Measurements from ENCODE around the genes TIPRL, ATP1B1 and MYOCOS.

DNA sequence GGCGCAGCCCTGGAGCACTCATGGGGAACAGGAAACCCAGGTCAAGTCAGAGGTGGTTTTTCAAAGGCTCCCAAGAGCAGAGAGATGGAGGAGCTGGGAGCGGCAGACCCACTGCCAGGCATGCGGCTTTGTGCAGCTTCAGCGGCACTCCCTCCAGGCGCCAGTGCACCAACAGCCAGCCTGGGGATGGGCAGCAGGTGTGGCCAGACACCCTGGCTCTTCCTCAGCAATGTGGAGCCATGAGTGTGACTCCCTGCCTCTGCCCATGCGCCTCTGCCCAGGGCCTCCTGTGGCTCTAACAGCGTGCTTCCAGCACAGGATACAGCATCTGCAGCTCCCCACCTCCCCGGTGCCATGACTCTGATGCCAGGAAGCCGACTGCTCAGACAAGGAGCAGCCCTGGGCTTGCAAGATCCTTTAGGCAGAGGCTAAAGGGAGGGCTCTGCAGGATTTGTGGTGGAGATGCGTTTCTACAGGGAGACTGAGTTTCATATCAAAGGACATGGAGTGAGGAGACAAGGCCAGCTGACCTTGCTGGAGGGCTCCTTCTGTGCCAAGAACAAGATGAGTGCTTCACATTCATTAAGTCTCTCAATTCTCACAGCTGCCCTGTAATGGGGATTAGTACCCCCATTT is 47.1 kb downstream of the GPR161 start:
- PRO-cap, result no peak
- RAMPAGE, long total RNA, 4 experiments, result no peak in any of the 4 experiments

DNA sequence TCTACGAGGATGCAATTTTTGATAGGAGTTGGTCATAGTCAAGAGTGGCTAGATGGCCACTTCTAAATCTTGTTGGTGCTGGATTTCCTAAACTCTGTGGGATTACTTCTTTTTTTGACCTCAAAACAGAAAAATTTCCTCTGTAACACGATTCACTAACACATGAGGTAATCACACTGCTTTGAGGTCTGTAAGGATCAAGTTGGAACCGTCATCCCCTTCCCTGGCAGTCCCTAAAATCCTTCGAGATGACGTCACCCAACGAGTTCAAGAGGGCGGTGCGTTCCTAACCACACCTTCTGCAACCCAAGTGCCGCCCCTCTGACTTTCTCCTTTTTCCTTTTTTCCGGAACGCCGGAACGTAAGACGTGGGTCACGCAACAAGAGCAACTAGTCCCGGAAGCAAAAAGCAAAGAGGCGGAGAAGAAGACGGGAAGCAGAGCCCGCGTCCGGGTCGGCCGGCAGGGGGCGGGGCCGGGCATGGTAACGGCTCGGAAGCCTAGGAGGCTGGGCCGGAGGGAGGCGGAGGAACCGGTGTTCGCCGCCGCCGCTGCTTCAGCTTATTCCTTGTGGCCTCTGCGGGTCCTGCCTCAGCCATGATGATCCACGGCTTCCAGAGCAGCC is at the start of gene TIPRL:
Gene TIPRL, plus strand, starts transcription at position 481 of the 624 bp plus-strand sequence.
- PRO-cap, result bidirectional peak, plus-strand start at position 412 of the sequence, minus-strand start at position 235 of the sequence
- RAMPAGE, long total RNA, 4 experiments, result start-site peak on the plus strand in 2 of 4 experiments, centred at positions 487 to 518 of the sequence, 106 to 175 reads per replicate

DNA sequence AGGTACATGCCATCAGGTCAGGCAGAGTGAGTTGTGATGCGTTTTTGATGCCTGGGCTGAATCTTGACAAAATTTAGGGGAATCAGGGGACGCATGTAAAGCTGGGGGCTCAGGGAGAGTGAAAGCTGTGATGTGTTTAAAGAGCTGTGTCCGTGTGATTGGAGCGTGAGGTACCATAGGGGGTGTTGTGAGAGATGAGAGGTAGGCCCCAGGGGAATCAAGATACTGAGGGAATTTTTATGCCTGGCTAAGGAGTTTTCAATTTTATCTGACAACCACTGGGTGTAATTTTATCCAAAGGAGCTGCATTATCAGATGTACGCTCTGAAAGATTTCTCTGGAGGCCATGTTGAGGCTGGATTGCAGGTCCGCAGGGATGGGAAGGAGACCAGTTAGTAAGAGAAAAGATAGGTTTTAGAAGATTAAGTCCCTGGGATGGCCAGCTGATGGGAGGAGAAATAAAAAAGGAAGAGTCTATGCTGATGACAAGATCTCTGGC is 1.1 kb downstream of the TIPRL start:
- PRO-cap, result no peak
- RAMPAGE, long total RNA, 4 experiments, result start-site peak on the plus strand in 1 of 4 experiments, centred at position 432 of the sequence, 10 reads per replicate

GRCh38 chr1:168230568-168231331 is 4.9 kb downstream of the SFT2D2 start:
- PRO-cap, result no peak
- RAMPAGE, long total RNA, 4 experiments, result no peak in any of the 4 experiments

DNA sequence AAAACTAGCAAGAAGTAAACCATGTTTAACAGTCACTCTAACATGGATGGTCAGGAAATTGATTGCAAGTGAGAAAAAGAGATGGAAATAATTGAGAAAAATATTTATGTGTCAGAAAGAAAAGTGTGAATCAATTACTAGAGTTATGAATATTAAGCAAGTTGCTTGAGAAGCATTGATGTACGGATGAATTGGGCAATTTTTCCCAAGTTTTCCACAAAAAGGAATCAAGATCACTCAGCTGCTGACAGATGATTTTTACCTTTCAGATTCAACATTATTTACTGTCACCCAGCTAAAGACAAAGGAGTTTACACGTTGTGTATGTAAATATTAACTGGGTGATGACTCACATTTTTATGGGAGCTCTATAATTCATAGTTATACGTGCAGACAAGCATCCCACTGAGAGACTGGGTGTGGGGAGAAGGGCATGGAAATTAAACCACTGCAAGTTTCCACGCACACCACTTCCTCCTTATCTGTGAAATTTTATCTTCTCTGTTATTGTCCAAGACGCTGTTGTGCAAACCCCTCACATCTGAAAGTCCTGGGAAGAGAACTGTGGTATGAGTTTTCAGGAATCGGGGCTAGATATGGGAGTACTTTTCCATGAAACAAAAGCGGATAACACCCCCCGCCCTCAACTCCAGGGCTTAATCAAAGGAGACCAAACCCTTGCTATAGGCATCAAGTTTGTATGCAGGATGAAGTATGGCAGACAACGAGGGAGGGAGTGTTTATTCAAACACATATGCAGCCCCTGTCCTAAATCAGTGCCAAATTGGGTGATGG is 23.1 kb upstream of the DPT start:
- PRO-cap, result unidirectional peak, plus-strand start at position 408 of the sequence
- RAMPAGE, long total RNA, 4 experiments, result no peak in any of the 4 experiments

DNA sequence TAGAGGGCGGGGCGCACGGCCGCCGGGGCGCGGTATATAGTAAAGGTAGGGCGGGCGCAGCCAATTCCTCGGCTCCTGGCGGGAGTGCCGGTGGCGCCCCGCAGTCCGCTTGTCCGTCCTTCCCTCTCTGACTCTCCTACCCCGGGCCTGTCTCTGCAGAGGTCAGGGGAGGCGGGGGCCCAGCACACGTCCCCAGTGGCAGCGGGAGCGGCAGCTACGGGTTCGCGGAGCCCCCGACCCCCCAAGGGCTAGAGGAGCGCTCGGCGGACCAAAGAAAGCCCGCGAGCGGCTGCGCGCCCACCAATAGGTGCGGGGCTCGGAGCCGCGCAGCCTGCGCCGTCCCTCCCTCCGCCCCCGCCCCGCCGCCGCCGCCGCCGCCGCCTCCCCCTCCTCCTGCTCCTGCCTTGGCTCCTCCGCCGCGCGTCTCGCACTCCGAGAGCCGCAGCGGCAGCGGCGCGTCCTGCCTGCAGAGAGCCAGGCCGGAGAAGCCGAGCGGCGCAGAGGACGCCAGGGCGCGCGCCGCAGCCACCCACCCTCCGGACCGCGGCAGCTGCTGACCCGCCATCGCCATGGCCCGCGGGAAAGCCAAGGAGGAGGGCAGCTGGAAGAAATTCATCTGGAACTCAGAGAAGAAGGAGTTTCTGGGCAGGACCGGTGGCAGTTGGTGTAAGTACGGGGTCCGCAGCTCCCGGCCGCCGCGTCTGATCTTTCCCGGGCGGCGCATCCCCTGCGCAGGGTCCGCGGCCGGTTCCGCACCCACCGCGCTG is at the start of gene ATP1B1:
Gene ATP1B1, plus strand, starts transcription at position 430 of the 767 bp plus-strand sequence.
- PRO-cap, result bidirectional peak, plus-strand start at position 63 of the sequence, minus-strand start outside the sequence
- RAMPAGE, long total RNA, 4 experiments, result start-site peak on the plus strand in 1 of 4 experiments, centred at positions 100 to 528 of the sequence, 84 to 494 reads per replicate

GRCh38 chr1:169107719-169108193 is 1.3 kb downstream of the ATP1B1 start:
- PRO-cap, result bidirectional peak, plus-strand start at chr1:169107943, minus-strand start at chr1:169107837; bidirectional peak, plus-strand start at chr1:169107970, minus-strand start at chr1:169107965
- RAMPAGE, long total RNA, 4 experiments, result start-site peak on the plus strand in 1 of 4 experiments, at chr1:169107891-169107904 at its widest, 34 reads per replicate

DNA sequence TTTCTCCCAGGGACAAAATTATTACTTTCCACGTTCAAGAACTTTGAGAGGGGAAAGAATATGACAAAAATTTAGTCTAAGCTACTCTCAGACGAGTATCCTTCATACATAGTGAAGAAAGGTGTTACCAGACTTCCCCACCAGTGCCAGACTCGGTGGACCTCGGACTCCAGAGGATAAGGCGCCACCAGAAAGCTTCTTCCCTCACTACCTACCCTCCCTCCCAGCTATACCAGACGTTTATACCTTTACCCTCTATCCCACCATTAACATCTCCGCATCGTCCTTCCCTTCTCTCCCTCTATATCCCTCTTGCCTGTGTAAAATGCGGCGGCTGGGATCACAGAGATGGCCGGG is 324 bp downstream of the CCDC181 start:
- PRO-cap, result no peak
- RAMPAGE, long total RNA, 4 experiments, result no peak in any of the 4 experiments

DNA sequence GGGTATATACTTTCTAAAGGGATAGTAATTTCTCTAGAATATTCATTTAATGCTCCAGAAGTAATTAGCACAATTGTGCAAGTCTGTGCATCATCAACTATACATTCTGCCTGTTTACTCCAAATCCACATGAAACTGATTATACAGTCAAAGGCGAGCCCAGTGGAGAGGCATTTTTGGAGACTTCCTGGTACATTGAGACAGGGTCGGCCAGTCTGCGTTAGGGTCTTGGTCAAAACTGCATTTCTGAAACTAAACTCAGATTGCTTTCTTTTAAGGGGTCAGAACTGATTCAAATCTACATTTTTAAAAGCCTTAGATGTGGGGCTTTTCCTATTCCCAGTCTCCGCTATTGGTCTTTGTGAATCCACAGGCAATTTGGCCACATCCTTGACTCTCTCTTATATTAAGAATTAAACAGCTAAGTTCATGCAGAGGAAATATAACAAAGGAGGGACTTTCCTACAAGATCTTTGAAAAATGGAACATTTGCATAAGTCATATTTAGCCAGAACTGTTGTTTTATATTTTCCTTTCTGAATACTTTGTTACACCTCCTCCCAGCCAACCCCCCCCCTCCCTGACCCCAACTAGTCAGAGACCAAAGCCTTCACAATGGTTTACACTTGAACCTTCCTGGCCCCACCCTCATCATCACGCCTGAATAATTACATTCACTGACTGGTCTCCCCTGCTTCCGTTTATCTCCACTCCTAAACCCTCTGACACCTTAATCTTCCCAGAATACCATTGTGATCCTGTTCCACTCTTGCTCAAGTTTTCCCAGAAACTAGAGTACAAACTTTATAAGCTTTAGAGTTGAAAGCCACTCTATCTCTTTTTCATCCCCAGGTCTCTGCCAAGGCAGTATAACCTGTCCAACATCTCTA is 30.9 kb downstream of the SELL start:
- PRO-cap, result no peak
- RAMPAGE, long total RNA, 4 experiments, result no peak in any of the 4 experiments

- PRO-cap, result unidirectional peak, minus-strand start at chr1:169900625
- RAMPAGE, long total RNA, 4 experiments, result no peak in any of the 4 experiments
Observed at GRCh38 chr1:169900523-169900813, 6.8 kb upstream of the SCYL3 start.

GRCh38 chr1:170586967-170587266 is 55.0 kb downstream of the GORAB start:
- PRO-cap, result no peak
- RAMPAGE, long total RNA, 4 experiments, result no peak in any of the 4 experiments

DNA sequence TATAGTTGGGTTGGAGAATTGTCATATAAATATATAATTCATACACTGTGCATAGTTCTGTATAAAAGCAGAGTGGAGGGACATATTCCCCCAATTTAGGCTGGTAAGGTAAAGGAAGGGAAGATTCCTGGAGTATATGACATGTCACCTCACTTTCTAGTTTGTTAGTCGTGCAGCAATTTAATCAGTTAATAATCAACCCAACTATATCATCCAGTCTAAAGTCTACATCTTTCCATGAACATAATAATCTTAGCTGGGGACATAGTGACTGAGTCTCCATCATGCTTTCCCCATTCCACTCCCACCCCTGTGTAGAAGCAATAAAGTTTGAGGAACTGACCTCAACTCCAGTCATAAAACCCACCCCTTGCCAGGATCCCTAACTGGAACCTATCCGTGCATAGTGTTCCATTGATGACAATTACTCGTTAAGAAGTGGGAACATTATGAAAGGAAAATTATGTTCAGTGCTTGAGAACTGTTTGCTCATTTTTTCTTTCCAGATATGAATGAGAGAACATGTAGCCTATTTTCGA is 48.9 kb upstream of the MROH9 start:
- PRO-cap, result bidirectional peak, plus-strand start at position 274 of the sequence, minus-strand start at position 163 of the sequence
- RAMPAGE, long total RNA, 4 experiments, result no peak in any of the 4 experiments

GRCh38 chr1:171084422-171084903 is 6.2 kb upstream of the FMO3 start:
- PRO-cap, result no peak
- RAMPAGE, long total RNA, 4 experiments, result no peak in any of the 4 experiments

GRCh38 chr1:171210144-171210725 is 25.1 kb downstream of the FMO2 start:
- PRO-cap, result bidirectional peak, plus-strand start at chr1:171210673, minus-strand start at chr1:171210582
- RAMPAGE, long total RNA, 4 experiments, result no peak in any of the 4 experiments

- PRO-cap, result no peak
- RAMPAGE, long total RNA, 4 experiments, result no peak in any of the 4 experiments
Observed at GRCh38 chr1:171321581-171322206, 7.7 kb downstream of the FMO4 start.

- PRO-cap, result no peak
- RAMPAGE, long total RNA, 4 experiments, result no peak in any of the 4 experiments
Observed at GRCh38 chr1:171343724-171344292, 29.8 kb downstream of the FMO4 start.

- PRO-cap, result no peak
- RAMPAGE, long total RNA, 4 experiments, result no peak in any of the 4 experiments
Observed at GRCh38 chr1:171521920-171522229, 36.5 kb downstream of the PRRC2C start.

DNA sequence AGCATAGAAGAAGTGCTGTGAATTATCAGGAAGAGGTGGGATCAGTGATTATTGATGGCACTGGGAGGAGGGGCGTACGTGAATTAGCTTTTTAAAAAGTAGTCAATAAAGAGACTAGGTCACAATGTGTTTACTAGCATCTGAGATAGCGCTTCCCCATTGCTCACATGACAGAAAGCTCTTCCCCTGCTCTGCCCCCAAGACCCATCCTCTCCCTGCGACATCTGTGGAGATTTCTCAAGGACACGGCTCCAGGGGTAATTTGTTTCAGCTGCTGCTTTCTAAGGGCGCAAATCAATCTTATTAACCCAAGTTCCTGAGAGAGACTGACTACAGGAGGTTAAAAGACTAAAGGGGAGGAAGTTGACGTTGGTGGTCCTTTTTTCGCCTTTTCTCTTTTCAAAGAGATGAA is at the start of gene MYOCOS:
Gene MYOCOS, plus strand, starts transcription at position 168 of the 412 bp plus-strand sequence.
- PRO-cap, result no peak
- RAMPAGE, long total RNA, 4 experiments, result no peak in any of the 4 experiments

DNA sequence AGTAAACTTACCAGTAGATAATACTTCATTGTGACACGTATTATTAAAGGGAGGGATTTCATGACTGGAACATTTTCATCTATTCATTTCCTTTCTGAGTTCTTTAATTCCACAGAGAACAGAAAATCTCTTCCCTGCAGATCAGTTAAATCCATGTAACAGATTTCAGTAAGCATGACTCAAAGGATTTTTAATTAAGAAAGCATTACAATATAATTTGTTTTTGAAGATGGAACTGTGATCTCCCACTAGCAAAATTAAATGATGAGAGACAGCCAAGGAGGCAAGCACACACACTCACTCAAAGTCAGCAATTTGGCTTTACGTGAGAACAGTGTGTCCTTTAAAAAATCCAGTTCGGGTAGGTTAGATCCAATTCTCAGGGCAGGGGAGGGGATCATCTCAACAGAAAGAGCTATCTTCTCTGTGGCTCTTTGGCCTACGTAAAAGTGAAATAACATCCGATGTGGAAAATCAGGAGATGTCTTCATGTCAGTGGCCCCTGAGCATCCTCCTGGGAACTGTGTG is 10.7 kb upstream of the MYOC start:
- PRO-cap, result no peak
- RAMPAGE, long total RNA, 4 experiments, result no peak in any of the 4 experiments

DNA sequence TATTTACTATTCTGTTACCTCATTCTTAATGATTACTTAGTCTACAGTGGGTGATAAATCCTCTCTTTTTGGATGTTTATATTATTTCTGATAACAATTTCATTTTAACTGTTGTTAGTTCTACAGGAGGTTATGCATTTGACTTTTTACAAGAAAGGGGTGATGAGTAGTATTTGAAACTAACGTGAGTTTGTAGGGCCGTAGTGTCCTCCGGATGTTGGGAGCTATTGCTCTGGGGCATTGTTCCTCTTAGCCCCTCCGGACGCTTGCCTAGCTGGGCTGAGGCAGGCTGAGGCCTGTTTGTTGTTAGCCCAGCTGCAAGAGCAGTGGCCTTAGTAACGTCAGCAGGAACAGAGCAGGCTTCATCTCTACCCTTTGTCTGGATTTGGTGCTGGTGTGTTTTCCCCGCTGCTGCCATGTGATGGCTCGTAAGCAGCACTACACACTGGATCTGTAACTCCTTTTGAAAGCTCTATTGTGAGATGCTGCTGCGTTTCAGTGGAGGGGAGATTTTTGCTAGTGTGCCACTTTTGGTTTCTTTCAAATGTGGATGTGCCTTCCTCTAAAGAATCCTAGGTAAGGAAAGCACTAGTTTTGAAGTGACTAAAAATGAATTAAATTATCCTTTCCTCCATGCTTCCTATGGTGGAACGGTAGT is 57.6 kb downstream of the DNM3 start:
- PRO-cap, result no peak
- RAMPAGE, long total RNA, 4 experiments, result no peak in any of the 4 experiments